ENCODE measurements around a stretch of chr5.

GRCh38 chr5:126446246-126447325 lies 23.4 kb downstream of the GRAMD2B start:
- PRO-cap, 10 experiments: no peak in any of the 10 experiments

GRCh38 chr5:126776143-126776374 lies 877 bp upstream of the LMNB1 start:
- PRO-cap, 10 experiments: no peak in any of the 10 experiments

- PRO-cap, 10 experiments: no peak in any of the 10 experiments
Observed at GRCh38 chr5:126820711-126821252, 43.8 kb downstream of the LMNB1 start.

- PRO-cap, 10 experiments: peak in 10 of 10 experiments; most common plus-strand start chr5:127229332 (in 5); most common minus-strand start chr5:127229782 (in 10)
Observed at GRCh38 chr5:127229163-127229955, 61.2 kb upstream of the MEGF10 start.

- PRO-cap, 10 experiments: peak in 9 of 10 experiments; most common minus-strand start chr5:127517494 (in 2)
Observed at GRCh38 chr5:127517070-127517573, 318 bp upstream of the PRRC1 start.

GRCh38 chr5:127706672-127707966 lies 3.9 kb downstream of the CCDC192 start:
- PRO-cap, 10 experiments: no peak in any of the 10 experiments

DNA sequence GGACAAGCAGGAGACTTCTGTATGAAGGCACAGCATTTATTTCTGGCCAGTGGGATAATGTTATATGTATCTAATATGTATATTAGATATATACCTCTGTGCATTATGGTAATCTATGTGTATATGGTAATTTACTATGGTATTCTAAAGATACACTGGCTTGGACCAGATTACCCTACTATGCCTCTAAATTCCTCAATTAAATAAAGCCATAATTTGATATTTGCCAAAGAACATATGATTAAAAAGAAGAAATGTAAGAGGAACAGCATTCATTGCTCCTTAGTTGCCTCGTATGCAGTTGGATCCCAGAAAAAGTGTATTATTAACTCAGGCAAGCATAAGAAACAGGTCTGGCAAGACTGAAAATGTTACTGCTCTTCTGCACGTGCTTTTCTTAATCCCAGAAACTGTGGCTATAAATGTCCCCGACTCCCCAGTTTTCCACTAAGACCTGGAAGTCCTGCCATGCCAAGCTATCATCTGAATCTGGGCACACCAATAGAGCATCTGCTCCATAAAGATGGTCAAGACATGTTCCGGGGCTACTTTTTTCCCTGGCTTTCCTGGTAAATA lies 182.6 kb downstream of the CCDC192 start:
- PRO-cap, 10 experiments: no peak in any of the 10 experiments

DNA sequence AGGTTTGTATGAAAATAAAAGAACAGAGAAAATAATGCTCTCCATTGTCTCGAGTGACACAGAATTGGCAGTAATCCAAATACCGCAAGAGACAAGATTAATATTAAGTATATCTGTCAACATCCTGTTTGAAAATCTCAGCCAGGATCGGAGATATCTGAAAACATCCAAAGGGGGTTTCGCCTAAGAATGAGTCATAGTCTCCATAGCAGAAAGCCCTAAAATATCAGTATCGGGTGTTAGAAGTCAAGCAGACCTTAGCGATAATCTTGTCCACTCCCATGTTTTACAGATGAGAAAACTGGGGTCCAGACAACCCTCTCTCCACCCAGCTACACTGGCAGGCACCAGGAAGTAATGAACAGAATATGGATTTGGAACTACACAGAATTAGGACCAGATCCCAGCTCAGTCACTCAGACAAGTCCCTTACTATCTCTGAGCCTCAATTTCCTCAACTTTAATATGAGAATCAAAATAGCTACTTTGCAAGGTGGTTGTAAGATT lies 189.7 kb downstream of the CCDC192 start:
- PRO-cap, 10 experiments: peak in 1 of 10 experiments; most common plus-strand start position 229 of the sequence (in 1)

DNA sequence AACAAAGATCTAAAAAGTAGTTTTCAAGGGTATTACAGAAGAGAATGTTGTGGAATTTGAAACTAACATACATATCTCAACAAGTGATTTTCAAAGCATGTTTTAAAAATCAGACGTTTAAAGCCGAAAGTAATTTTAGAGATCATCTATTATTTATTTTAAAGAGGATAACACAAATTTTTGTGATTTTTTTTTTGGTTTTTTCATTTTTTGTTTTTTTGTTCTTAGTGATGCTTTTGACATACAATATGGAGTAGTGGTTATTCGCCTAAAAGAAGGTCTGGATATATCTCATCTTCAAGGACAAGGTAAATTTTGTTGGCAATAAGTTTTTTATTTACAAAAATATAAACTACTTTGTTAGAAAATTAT lies 87.9 kb downstream of the SLC12A2 start:
- PRO-cap, 10 experiments: no peak in any of the 10 experiments

DNA sequence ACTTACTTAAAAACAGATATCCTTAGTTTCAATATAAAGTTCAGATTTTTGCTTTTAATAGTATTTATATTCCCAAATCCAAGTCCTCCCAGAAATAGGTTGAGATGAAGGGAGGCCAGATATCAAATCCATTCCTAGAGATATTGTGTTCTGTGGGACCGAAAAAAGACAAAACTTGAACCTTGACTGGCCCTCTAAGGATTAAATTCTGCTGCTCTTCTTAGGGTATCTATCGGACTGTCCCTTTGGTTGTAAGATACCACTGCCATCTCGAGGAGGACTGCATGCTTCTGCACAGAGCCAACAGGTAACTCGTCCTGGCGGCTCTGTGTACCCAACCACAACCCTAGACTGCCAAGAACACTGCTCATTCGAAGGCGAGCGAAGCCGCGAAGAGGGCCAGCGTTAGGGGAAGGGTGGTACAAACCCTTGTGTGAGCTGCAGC lies 588 bp upstream of the ISOC1 start:
- PRO-cap, 10 experiments: peak in 7 of 10 experiments; most common plus-strand start position 370 of the sequence (in 7); most common minus-strand start position 282 of the sequence (in 1)

DNA sequence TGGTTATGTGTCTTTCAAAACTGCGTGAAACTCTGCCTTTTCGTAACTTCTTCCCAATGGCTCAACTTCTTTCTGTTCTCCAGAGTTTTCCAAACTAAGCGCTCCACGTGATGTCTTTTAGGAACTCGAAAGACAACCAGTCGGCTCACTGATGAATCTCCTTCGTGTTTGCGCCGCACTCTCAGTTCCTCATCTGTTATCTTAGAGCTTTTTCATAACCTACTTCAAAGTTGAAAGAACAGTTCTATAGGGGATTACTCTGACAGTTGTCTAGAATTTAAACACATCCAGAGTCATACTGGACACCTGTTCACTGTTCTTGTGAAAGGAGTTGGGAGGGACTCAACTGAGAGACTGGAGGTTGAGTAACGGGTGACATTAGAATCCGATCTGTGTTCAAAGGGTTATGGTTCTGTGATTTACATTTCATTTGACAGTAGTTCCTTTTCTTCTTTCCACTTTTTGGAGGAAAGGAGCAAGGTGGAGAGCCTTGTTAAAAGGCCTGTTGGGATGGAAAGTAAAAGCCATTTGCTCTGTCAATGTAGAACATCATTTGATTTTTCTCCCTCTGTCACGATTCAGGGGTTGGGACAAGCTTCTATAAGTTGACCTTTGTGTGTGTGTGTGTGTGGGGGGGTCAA lies 2.0 kb downstream of the ADAMTS19 start:
- PRO-cap, 10 experiments: no peak in any of the 10 experiments

GRCh38 chr5:129904587-129905107 lies 382 bp downstream of the CHSY3 start:
- PRO-cap, 10 experiments: no peak in any of the 10 experiments

- PRO-cap, 10 experiments: peak in 1 of 10 experiments; most common plus-strand start chr5:130550115 (in 1)
Observed at GRCh38 chr5:130549671-130550424, 615.2 kb downstream of the HINT1 start.

DNA sequence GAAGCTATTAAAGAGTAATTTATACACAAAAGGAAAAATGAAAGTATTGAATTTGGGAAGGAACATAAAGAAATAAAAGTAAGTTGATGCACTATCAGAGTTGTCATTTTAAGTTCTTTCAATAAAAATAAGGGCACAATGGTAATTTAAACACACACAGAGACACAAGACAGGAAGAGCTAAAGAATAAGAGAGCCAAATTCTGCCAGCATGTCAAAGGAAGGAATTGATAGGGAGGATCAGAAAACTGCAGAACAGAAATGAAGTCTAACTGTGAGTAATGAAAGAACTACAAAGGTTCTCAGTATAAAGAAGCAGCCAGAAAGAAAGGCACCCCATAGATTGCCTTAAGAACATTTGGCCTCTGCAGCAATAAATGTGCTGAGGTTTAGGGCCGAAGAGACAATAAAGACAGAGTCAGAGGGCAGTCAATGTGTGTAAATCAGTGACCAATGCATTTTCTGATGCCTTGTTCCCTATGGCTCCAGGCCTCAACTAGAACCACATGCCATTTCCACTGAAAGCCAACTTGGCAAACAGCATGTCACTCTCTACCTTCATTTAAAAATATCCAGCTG lies 281.1 kb downstream of the HINT1 start:
- PRO-cap, 10 experiments: no peak in any of the 10 experiments

DNA sequence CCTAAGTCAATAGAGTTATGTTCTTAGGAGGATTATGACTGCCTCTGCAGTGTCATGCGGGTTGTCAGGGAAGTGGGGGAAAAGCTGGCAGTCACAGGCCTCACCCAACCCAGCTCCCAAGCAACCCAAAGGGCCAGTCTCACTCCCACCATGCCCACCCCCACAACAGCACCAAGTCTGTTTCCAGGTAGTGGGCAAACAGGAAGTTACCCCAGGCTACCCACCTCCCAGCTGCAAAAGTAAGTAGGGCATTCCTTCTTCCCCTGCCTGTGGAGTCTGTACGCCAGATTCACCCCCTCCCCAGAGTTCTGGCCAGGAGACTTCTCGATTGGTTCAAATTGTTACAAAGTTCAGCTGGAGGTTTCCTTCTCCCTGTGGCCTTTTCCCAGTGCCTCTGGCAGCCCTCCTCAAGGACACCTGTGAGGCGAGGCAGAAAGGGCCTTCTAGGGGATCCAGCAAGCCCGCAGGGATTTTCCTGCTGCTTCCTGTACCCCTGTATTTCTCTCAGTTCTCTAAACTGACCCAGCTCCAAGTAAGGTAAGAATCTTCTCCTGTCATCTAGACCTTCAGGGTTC lies 145.2 kb downstream of the HINT1 start:
- PRO-cap, 10 experiments: no peak in any of the 10 experiments

GRCh38 chr5:131379065-131379551 lies 115.3 kb downstream of the CDC42SE2 start:
- PRO-cap, 10 experiments: no peak in any of the 10 experiments

GRCh38 chr5:131391520-131392257 lies 127.8 kb downstream of the CDC42SE2 start:
- PRO-cap, 10 experiments: no peak in any of the 10 experiments

GRCh38 chr5:131716290-131716976 lies 80.4 kb downstream of the FNIP1 start:
- PRO-cap, 10 experiments: no peak in any of the 10 experiments

DNA sequence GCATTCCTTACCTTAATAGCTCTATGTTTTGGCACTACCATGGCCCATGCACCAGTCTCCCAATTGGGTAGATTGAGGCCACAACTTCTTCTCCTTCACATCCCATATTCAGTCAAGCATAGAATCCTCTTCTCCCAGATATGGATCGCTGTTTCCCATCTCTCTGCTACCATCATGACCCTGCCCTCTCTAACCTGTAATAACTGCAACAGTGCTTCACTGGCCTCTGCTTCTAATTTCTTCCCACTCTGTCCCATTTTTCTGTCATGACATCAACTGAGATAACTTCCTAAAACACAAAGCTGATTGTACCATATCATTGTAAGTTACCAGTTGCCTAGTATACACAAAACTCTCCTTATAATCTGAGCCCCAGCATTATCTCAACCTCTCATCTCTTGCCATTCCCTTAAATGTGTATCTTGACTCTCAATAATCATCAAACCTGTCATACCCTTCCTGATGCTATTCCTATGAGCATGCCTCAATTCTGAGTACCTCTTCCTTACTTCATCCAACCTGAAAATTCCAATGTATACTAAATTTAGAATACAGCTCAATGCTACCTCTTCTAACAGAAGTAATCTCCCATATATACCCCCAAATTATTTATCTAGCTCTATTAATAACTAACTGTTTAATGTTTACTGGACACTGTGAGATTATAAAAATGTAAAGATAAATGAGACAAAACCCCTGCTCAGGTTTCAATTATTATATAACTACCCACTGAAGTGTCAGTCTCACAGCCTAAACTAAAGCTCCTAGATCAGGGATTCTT lies 24.0 kb downstream of the FNIP1 start:
- PRO-cap, 10 experiments: no peak in any of the 10 experiments

DNA sequence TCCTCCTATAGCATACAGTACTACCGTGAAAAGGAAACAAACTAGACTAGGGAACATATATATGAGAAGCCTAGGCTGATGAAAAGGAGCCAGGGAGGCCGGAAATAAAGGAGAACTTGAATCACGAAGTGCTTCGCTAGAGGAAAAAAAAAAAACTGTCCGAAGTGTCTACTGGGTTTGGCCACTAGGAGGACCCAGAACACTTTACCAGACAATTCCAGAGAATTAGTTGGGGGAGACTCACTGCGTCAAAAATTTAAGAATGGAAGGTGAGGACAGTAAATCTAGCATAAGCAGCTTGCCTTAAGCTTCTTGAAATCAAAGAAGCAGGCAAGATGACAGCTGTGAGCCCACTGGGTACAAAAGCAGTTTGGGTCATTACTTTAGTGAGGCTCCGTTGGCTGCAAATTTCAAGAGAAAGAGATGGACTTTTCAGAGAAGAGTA lies 47.5 kb downstream of the P4HA2 start:
- PRO-cap, 10 experiments: no peak in any of the 10 experiments